ENCODE results near the genes TBKBP1, SP2 and SNX11.

- RRBS, result no CpG with 5 or more reads among the region's 4 CpGs
These were observed 26.2 kb downstream of the ITGB3 start for GRCh38 chr17:47279931-47280211.

- RRBS, result no CpG with 5 or more reads among the region's 11 CpGs
These were observed 16.0 kb upstream of the TBKBP1 start for GRCh38 chr17:47677643-47678673.

DNA sequence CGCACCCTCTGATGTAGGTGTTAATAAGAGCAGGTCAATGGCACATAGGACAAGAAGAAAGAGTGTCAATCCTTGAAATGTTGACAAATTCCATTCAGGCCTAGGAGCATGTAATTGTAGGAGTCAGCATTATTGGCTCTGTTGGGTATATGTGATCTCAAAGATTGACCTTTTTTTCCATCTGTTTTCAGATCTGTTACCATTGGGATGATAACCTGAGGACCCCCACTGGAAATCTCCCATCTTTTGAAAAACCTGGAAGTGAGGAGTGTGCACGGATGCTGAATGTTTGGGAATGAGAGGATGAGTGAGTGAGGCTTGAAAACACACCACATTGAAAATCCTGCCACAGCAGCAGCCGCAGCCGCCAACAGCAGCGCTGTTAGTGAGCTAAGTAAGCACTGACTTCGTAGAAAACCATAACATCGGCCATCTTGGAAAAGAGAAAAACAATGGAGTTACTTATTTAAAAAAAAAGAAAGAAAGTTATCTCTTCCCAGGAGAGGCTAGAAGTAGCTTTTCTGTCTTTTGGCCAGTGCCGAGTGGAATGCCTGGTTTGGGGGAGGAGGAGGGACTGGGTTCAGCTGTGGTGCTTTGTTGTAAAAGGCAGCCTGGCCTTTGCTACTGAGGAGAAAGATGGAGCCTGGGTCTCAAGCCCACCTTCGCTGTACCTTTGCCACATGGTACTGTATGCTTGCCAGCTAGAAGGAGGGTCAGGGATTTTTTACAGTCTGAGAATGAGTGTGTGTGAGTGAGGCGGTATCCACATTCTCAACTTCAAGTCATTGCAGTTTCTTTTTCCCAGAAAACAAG, 11.5 kb upstream of the TBKBP1 start:
- RRBS, result no CpG with 5 or more reads among the region's 10 CpGs

- RRBS, result no CpG with 5 or more reads among the region's 7 CpGs
These were observed 7.0 kb upstream of the TBKBP1 start for GRCh38 chr17:47686669-47687656.

DNA sequence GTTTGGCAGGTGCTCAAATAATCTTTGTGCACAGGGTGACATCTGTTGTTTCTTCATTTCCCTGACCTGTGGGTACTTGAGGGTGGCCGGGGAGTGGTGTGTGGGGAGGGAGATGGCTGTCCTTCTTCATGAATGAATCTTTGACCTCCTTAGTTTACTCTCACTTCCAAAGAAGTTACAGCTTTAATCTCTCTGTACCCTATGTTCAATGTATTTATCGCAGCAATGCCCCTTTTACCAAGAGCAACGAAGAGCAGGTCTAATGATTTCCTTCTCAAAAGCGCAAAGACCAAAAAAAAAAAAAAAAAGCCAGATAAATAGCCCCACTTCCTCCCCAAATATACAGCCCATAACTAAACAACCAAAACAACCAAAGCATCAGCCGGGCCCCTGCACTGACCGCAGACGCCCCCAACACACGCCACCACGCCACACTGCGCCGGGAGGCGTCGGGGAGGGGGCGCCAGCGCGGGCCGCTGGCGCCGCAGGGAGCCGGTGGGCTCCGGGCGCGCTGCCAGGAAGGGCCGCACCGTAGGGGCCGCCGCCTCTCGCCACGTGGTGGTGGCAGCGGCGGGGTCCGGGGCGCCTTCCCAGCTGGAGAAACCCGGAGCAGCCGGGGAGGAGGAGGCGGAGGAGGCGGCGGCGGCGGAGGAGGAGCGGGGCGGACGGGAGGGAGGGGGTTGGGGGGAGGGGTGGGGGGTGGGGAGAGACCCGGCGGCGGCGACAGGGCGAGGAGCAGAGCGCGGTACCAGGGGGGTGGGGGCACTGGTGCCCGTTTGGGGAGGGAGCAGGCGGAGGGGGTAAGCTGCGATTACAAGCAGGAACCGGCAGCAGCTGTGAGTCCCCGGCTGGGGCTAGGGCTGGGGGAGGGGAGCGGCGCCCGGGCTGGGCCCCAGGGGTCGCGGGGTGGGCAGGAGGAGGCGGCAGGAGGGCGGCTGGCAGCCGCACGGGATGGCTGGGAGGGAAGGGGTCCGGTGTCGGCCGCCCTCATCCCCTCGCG, at the start of gene TBKBP1:
TSS of gene TBKBP1 (plus strand) at position 803 of the 1,000 bp plus-strand sequence.
- RRBS, result 4% methylated on average over 39 of the region's 69 CpGs

DNA sequence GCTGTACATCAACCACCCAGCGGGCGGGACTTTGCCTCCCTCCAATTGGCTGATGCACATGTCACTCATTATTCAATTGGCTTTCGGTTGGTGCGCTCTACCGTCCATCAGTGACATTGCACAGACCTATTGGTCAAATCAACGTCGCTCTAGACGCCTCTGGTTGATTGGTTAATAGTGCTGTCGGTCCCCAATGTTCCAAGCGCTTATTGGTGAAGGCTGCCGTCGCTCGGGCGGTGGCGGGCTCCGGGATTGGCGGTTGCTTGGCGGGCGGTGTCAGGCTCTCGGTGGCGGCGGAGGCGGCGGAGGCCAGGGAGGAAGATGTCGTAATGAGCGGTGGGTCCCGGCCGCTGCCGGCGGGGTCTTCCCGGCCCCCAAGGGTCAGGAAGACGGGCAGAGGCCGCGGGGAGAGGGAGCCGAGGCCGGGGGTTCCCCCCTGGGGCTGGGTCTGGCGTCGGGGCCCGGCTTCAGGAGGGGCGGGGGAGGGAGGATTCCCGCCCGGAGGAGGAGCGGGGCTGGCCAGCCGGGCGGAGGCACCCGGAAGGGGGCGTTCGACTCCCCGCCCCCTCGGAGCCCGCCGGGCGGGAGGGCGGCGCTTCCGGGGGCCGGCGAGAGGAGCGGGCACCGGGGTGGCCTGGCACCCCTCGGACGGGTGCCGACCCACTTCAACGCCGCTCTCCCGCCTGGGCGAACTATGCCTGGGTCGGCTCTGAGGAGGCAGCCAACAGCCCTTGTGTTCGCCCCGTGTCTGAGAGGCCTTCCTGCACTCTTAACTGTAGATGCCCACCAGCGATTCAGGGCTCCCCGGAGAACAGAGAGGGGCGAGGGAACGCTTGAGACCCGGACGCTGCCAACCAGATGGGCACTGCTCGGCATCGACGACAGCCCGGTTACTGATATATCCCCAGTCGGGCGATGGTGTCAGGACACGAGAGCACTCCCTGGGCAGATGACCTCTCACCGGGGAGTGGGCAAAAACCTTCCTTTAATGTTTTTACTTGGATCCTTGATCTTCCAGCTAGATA, at the start of gene SP2:
TSS of gene SP2 (plus strand) at position 279 of the 1,025 bp plus-strand sequence.
- RRBS, result 4% methylated on average over 34 of the region's 84 CpGs

DNA sequence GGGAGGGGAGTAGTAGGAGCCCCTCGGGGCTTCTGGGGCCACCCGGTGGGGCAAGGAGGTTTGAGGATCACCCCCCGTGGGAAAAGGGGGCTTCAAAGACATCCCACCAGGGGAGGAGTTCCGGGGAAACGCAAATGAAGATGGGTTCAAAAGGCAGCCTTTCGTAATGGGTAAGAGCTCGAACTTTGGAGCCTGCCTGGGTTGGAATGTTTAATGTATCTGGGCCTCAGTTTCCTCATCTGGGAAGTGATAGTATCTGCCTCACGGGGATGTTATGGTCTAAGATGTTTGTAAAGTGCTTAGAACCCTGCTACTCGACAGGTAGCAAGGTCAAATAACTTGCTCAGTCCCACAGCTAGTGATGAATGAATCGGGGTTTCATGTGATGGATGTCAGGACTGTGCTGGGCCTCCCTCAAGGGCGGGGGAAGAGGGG, 528 bp downstream of the PNPO start:
- RRBS, result 4% methylated on average over 4 of the region's 11 CpGs

DNA sequence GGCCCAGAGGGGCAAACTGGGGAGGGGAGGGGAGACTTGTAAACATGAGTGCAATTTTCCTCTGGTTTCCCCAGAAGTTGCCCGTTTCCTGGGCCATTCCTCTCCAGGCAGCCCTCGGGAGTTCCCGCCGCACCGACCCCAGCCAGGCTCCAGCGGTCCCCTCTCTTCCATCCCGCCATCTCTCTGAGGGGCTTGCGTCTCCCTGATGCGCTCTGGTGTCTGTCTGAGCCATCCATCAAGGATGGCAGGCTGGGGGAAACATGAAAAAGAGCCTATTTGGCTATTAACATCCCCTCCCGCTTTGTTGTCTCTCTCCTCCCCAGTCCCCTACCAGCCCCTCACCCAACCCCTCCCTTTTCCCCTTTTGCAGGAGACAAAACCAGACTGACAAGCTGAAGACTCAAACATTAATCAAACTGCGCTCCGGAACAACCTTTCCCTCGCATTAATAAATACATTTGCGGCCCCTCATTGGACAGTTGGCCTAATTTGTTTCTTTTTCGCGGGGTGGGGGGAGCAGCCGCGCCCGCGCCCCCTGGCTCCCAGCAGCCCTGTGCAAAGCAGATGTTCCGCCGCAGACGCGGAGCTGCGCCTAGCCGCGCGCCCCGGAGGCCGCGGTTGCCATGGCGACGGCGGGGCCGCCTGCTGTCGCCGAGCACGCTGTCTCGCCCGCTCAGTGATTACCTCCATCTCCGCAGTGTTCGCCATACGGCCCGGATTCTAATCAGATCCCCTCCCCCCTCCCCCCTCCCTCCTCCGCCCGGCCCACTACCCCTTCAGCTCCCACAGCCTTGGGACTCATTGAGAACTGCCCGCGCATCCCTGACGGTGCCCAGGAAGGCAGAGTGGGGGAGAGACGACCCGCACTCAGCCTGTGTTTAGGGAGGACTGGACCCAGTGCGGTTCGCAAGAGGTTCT, 25.6 kb downstream of the COPZ2 start:
- RRBS, result 2% methylated on average over 18 of the region's 53 CpGs

GRCh38 chr17:48014343-48014857, 23.2 kb downstream of the COPZ2 start:
- RRBS, result no CpG with 5 or more reads among the region's 8 CpGs

- RRBS, result 2% methylated on average over 15 of the region's 53 CpGs
These were observed 12.5 kb downstream of the COPZ2 start for GRCh38 chr17:48024894-48025663.

- RRBS, result no CpG with 5 or more reads among the region's 47 CpGs
These were observed 521 bp upstream of the NFE2L1 start for GRCh38 chr17:48047486-48048190.

DNA sequence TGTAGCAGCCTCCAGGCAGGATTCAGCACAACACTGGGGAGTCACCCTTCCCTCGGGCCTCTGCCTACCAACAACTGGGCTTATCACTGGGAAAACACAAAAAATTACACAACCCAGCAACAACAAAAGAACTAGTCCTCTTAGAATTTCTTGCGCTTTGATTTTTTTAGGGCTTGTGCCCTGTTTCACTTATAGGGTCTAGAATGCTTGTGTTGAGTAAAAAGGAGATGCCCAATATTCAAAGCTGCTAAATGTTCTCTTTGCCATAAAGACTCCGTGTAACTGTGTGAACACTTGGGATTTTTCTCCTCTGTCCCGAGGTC, 12.5 kb downstream of the NFE2L1 start:
- RRBS, result no CpG with 5 or more reads among the region's 4 CpGs

DNA sequence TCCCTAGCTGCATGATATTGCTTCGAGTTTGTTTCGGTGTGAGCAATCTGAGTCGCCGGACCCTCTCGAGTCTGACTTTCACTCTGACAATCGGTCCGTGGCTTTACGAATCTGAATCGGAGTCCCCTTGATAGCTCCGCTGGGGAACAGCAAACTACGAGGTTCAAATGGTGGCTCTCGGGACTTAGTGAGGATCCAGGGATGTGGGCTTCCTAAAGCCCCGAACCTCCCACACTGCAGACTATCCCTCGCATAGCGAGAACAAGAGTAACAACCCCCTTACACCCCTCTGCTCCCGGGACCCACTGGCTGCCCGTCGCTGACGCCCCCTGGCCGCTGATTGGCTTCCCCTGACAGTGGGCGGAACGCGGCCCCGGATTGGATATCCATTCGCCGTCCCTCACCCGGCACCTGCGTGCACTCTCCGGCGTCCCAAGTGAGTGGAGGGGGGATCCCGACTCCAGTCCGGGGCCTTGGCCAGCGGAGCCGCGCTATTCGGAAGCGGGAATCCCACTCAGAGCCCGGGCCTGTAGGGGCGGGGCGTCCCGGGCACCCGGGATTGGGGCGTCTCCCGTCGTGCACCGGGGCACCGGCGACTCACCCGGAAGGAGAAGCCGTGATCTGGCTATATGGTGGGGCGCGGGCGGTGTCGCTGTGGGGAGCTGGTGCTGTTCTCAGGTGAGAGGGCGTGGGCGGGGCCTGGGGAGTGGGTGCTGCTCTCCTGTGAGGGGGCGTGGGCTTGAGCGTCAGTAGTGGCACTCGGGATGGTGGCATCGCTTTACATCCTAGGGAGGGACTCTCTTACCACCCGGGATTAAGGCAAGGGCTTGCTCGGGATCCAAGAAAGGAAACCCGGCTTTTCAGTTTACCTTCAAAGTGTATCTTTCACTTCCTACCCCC, at the start of gene SNX11:
TSS of gene SNX11 (plus strand) at position 606 of the 900 bp plus-strand sequence.
- RRBS, result 4% methylated on average over 20 of the region's 63 CpGs

GRCh38 chr17:48108523-48108982, 987 bp downstream of the SNX11 start:
- RRBS, result no CpG with 5 or more reads among the region's 3 CpGs

DNA sequence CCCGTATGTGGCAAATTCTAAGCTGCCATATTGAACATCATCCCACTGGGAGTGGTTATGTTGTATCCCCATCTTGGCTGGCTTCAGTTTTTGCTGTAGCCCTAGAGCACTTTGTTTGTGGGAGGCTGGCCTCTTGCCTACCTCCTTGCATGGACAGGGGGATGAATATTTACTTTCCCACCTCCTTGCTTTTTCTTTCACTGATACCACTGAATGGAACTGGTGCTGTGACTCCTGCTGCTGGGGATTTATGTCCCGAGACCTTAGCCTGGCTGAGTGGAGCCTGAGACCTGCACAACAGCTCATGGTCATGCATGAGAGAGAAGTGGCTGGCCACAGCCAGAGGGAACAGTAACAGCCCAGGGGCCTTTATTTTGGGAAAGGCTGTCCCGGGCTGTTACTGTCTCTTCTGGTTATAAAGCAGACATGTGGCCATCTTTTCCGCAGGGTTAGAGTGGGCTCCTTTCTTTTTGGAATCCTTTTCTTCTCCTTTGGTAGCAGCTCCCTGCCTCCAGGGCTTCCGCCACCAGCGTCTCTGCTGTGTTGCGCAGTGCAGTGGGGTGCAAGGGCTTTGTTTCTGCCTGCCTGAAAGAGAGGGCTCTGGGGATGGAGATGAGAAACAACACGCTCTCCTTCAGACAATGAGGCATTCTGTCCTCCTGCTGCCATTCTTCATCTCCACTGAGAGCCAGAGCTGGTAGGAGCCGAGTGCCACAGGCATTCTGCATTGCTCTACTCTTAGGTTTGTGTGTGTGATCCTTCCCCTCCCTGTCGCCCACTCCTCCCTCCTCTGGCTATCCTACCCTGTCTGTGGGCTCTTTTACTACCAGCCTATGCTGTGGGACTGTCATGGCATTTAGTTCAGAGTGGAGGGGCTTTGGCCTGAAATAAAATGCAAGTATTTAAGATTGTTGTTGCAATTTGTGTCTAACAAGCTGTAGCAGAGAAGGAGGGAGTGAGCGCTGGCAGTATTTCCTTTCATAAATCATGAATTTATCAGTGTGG, 14.6 kb downstream of the SNX11 start:
- RRBS, result no CpG with 5 or more reads among the region's 11 CpGs

DNA sequence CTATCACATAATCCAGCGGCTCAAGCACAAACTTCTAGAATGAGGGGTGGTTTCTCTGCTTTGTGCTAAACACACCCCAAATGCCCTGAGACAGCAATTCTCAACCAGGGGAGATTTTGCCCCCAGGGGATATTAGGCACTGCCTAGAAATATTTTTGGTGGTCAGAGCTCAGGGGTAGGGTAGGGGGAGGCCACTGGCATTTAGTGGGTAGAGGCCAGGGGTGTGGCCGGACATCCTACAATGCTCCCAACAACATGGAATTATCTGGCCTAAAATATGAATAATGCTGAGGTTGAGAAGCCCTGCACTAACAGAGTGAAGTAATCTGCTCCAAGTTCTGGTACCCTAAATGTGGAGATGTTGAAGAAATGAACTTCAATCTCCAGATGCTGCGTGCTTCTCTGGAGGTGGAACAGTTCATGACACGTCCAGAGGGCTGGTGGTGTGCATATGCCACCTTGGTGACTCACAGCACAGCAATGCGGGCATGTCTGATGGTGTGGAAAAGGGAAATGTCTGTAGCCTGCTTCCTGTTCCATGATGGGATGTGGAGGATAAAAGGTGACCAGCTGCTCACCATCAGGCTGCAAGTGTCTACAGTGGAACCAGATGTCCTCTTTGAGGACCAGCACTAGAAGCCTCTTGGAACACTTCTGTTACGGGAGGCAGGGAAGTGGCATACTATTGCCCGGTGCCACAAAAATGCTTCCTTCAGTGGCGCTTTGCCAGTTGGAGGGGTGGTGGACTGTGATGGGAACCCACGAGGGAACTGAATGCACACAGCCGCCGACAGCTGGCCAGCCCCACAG, 19.7 kb downstream of the SNX11 start:
- RRBS, result no CpG with 5 or more reads among the region's 11 CpGs

DNA sequence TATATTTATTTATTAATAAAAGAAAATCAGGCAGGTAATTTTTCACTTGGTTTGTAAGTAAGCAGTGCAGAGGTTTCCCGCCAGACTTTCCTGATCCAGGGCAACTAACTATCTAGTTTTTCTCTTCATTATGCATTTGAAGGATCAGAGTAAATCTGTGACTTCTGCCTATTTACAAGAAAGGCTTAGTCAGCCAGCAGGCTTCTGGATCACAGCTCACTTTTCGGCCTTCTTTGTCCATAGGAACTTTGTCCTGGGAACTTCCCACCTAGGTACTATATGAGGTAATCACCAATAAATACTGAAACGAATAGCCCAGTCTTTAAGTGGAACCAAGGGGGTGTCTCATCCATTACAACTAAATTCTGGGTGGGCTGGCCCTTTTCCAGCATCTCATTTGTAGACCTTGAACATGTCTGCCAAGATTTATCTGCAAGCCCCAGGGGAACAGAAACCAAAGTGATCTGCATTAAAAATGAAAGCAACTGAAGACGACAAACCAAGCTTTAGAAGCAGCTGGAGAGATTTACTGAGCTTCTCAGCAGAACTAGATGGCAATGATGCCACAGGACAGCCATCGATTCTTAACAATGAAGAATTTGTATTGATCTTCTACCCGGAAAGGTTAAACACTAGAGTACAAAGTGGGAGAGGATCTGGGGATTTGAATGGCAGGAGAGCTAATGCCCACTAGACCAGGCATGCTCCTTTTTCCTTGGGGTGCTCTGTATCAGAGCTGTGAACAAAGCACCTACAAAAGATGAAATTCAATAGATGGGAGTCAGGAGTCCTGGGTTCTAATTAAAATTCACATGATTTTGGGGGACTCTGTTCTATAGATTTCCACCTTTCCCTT, 55.5 kb downstream of the SNX11 start:
- RRBS, result no CpG with 5 or more reads among the region's 6 CpGs

- RRBS, result no CpG with 5 or more reads among the region's 9 CpGs
These were observed 908 bp downstream of the SKAP1 start for GRCh38 chr17:48429065-48429546.

GRCh38 chr17:48540808-48541679, 3.9 kb downstream of the HOXB2 start:
- RRBS, result 35% methylated on average over 5 of the region's 19 CpGs